Foreskin fibroblast (primary cell): ENCODE data around the genes TAOK2, MAPK3, SULT1A3 and ZNF629.

- RRBS: 1% methylated on average over 17 of the region's 66 CpGs
Measured at GRCh38 chr16:29973093-29974050, at the start of gene TAOK2. TSS of gene TAOK2 (plus strand) at chr16:29973868.

GRCh38 chr16:30007473-30008092 lies 3.2 kb downstream of the DOC2A start:
- RRBS: no CpG with 5 or more reads among the region's 12 CpGs

DNA sequence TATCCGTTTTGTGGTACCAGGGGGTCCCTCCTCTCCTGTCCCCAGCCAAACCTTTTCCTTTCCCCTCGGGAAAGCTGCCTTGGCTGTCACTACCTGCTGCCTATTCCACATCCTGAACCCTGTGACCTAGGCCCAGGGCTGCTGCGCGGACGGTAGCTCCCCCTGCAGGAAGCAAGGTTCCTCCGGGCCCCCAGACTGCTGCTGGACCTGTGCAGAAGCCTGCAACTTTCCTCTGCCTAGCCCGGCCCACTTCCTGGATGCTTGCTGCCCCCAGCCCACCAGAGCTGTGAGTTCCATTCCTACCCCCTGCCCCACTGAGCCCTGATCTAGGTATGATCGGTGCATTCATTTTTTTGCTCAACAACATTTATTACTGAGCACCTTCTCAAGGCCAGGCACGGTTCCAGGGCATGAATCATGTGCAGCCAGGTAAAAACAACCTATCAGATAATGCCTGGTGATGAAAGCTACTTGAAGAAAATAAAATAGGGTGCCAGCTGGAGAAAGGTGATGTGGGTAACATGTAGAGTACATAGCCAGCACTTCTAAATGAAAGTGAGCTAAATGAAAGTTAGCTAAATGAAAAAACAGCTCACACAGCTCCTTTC lies 2.2 kb downstream of the ENSG00000285043 start:
- RRBS: 28% methylated on average over 2 of the region's 9 CpGs

DNA sequence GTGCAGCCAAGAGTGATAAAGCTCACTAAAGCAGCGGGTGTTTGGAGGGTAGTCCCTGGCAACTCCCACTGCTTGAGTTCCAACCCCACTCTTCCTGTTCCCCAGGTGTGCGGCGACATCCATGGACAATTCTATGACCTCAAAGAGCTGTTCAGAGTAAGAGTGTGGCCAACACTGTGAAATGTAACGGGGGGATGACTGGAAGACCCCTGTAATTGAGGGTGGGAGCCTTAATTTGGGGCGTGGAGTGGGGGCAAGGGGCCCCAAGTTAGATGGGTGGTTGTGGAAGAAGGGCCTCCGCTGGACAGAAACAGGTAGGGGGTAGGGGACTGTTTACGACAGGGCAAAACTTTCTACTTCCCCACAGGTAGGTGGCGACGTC lies 6.6 kb downstream of the PPP4C start:
- RRBS: no CpG with 5 or more reads among the region's 9 CpGs

- RRBS: 1% methylated on average over 32 of the region's 92 CpGs
Measured at GRCh38 chr16:30122449-30123878, at the start of gene MAPK3. TSS of gene MAPK3 (minus strand) at chr16:30123220.

DNA sequence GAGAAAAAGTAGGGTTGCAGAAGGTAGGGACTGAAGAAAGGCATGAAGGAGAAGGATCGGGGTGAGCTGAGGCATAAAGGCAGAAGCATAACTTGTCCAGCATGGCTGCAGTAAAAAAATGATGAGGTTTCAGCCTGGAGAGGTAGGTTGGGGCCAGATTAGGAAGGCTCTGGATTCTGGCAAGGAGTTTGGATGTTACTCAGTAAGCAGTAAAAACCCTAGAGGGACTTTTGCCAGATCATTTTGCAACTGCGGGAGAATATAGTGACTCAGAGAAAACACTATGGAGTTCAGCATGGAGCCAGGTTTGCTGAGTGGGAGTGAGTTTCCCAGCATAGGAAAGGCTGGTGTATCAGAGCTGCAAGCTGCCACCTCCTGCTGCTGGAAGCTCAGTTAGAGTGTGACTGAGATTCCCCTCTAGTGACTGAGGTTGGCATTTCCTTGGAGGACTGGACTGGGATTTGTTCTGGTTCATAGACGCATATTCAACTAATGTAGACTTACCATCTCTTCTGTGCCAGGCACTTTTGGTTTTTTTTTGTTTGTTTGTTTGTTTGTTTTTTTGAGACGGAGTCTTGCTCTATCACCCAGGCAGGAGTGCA lies 1.3 kb upstream of the MAPK3 start:
- RRBS: no CpG with 5 or more reads among the region's 4 CpGs

GRCh38 chr16:30199056-30199439 lies at the start of gene SULT1A3:
TSS of gene SULT1A3 (plus strand) at chr16:30199255.
- RRBS: no CpG with 5 or more reads among the region's 3 CpGs

DNA sequence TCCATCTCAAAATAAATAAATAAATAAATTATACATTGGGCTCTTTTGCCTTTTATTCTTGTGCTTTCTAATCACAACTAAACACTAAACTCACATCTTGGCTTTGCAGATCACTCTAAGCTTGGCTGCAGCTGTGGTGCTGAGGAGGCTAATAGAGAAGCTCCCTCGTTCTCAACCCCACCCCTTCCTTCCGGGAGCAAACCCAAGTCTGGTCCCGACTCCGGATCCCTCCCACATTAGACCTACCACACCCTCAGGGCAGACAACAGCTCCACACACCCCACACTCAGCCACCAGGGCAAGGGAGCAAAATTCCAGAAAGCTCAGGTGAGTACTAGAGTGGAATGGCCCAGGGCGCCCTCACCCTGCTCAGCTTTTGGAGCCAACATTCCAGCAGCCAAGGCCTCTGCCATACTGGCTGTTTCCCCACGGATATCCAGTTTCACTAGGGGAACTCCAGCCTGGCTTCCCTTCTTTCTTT lies 9.9 kb downstream of the SULT1A3 start:
- RRBS: no CpG with 5 or more reads among the region's 6 CpGs

DNA sequence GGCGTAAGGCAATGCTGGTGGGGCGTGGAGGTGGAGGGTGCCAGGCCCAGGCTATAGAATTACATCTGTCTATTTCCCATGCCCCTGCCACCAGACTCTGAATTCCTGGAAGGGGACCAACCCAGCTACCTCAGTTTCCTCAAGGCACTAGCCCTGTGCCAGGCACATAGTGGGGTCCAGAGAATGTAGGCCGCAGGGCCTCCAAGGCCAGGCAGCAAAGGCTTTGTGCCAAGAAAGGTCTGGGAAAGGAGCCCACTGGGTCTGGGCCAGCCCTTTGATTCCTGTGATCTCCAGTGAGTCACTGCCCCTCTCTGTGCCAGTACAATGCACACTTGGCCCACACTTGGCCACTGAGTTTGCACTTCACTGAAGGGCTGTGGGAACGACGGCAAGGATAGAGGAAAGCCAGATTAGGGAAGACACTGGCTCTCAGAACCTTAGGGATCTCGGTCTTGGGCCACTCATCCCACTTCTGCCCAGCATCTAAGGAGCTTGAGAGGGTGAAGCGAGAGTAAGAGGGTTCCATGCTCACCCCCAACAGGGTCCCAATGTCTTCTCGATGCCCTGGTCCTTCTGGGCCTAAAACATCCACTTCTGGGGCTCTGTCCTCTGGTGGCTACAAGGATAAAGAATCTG lies 3.0 kb downstream of the CD2BP2 start:
- RRBS: no CpG with 5 or more reads among the region's 8 CpGs

- RRBS: no CpG with 5 or more reads among the region's 13 CpGs
Measured at GRCh38 chr16:30354312-30354846, 729 bp downstream of the CD2BP2 start.

GRCh38 chr16:30398513-30399587 lies 3.6 kb downstream of the ZNF48 start:
- RRBS: no CpG with 5 or more reads among the region's 27 CpGs

GRCh38 chr16:30399588-30399833 lies 4.3 kb downstream of the ZNF48 start:
- RRBS: no CpG with 5 or more reads among the region's 2 CpGs

- RRBS: no CpG with 5 or more reads among the region's 2 CpGs
Measured at GRCh38 chr16:30541299-30541847, 6.7 kb upstream of the ZNF747 start.

DNA sequence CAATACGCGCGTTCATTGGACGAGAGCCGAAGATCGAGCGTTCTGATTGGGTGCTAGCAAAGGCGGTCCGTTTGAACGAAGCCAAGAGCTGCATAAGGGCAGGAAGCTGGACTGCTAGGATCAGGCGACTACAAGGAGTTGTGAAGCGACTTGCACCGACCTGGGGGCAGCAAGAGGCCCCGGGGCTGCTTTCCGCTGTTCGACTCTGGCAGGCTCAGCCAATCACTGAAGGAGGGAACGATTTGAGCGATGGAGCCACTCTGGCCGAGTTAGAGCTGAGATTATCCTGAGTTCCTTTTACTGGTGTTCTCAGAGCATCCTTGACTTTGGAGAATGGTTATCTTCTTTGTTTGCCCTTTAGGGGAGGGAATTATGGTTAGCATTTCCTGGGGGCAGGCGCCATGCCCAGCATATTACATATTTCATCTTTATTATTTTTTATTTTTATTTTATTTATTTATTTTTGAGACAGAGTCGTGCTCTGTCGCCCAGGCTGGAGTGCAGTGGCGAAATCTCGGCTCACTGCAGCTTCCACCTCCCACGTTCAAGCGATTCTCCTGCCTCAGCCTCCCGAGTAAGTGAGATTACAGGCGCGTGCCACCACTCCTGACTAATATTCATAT lies 350 bp upstream of the ZNF689 start:
- RRBS: no CpG with 5 or more reads among the region's 29 CpGs

DNA sequence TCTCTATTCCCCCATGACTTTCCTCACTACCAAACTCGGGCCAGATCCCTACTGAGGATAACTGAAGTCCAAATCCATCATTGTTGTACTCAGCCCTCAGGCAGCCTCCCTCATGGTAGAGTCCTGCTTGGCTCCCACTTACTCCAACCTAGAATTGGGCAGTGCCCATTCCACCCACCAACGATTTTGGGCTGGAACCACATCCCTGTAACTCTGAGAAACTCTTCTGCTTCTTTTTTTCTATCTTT lies 1.2 kb downstream of the PRR14 start:
- RRBS: no CpG with 5 or more reads among the region's 2 CpGs

GRCh38 chr16:30778114-30778645 lies 8.8 kb downstream of the ZNF629 start:
- RRBS: no CpG with 5 or more reads among the region's 6 CpGs

DNA sequence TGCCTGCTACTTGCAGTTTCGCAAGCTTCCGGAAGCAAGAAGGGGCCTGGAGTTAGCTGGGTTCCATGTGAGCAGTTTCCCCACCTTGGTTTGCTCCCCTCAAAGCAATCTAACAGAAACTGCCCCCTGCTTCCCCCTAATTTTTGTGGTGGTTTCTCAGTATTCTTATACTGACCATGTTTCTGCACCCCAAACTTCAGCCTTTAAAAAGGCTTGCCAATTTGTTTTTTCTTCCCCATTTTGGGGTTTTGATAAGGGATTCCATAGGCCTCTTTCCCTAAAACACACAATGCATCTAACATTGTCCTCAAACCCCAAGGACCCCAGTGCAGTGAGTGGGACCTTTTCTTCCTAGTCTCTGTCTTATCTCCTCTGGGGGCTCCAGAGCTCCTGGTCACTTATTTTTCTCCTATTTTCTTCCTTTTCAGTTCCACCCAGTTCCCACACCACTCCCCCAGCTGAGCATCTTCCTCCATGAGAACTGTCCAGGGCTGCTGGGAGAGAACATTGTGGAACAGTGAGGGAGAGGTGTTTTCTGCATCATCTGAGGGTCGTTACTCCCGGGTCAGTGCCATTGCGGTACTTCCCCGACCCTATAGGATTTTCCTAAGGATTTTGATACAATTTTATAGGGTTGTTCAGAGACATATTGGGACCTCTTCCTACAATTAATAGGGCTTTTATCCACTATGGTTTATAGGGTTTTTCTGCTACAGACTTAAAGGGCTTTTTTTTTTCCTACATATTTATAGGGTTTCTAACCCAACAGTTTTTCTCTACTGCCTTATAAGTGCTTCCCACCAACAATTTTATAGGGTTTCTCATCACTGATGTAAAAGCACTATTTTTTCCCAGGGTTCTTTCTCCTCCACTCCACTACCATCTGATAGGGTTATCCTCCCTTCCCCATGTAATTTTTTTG lies 6.0 kb downstream of the ZNF629 start:
- RRBS: no CpG with 5 or more reads among the region's 6 CpGs

DNA sequence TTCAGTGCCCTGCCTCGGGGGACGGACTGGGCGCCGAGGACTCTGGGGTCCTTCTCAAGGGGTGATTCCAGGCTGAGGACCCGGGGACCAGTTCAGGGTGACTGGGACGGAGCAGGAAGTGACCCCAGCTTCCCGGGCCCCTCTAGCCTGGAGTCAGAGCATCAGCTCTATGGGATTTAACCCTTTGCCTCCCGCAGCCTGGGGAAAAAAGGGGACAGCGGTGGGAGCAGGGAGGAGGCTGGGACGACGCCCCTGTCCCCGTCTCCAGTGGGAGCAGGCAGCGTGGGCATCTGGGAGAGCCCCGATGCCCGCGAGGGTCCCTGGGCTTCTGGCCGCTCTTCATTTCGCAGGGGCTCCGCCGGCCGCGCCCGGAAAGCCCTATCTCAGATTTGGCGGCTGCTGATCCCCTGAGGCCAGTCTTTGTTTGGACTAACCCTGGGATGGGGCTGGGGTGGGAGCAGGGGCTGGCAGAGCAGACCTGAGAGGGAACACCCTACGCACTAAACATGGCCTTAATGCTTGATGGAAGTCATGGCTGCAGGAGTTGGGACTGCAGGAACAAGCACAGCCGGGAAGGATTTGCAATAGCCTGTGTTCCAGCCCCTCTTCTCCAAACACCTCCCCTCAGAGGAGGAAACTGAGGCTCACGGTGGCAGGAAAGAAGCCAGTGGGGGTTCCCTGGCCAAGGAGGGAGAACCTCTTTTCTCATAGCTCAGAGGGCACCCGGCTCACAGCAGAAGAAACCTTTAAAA lies at the start of gene ZNF629:
TSS of gene ZNF629 (minus strand) at position 120 of the 752 bp plus-strand sequence.
- RRBS: under 1% methylated on average over 3 of the region's 28 CpGs

- RRBS: no CpG with 5 or more reads among the region's 1 CpG
Measured at GRCh38 chr16:30876422-30876852, 17.4 kb downstream of the BCL7C start.

GRCh38 chr16:30966652-30967269 lies 9.2 kb downstream of the SETD1A start:
- RRBS: no CpG with 5 or more reads among the region's 19 CpGs